ENCODE data around the genes SKOR1 and CLN6.

DNA sequence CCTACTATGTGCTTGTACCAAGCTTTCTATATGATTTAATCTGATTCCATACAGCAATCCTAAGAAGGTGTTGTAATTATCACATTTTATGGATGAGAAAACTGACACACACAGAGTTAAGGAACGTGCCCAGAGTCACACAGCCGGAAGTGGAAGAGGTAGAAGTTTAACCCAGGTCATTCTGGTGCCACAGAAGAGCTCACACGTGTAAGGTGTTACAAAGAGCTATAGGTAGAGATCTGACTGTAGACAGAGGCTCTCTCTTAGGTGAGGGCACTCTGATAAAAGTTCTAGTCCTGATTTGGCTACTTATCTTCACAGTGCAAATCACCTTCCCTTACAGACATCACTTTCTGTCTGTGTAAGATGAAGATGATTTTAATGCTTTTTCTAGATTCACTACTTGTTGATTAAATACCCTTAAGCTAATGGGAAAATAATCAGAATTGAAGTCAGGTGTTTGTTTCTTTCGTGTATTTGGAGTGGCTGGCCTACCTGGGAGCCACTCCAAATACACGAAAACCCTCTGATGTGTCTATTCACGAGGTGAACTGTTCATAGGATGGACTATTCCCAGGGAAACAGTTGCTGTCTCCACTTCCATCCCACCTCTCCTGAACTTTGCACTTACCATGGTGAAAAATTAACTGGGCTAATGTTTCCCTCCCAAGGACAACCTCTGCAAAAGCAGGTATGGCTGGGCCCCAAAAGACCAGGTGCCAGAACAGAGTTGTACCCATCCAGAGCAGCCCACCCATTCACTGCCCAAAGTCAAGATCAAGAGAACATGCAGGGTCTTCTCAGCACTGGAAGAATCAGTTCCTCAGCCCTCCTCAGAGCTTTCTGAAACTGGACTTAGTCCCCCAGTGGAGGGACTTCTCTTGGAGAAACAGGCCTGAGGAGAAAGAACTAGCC is 3.1 kb upstream of the SMAD3 start:
- PRO-cap, result no peak

GRCh38 chr15:67068670-67069708 is 3.6 kb downstream of the SMAD3 start:
- PRO-cap, result no peak

- PRO-cap, result no peak
Observed at GRCh38 chr15:67070162-67070816, 4.9 kb downstream of the SMAD3 start.

- PRO-cap, result no peak
Observed at GRCh38 chr15:67076224-67077052, 11.0 kb downstream of the SMAD3 start.

GRCh38 chr15:67077106-67078559 is 12.2 kb downstream of the SMAD3 start:
- PRO-cap, result no peak

DNA sequence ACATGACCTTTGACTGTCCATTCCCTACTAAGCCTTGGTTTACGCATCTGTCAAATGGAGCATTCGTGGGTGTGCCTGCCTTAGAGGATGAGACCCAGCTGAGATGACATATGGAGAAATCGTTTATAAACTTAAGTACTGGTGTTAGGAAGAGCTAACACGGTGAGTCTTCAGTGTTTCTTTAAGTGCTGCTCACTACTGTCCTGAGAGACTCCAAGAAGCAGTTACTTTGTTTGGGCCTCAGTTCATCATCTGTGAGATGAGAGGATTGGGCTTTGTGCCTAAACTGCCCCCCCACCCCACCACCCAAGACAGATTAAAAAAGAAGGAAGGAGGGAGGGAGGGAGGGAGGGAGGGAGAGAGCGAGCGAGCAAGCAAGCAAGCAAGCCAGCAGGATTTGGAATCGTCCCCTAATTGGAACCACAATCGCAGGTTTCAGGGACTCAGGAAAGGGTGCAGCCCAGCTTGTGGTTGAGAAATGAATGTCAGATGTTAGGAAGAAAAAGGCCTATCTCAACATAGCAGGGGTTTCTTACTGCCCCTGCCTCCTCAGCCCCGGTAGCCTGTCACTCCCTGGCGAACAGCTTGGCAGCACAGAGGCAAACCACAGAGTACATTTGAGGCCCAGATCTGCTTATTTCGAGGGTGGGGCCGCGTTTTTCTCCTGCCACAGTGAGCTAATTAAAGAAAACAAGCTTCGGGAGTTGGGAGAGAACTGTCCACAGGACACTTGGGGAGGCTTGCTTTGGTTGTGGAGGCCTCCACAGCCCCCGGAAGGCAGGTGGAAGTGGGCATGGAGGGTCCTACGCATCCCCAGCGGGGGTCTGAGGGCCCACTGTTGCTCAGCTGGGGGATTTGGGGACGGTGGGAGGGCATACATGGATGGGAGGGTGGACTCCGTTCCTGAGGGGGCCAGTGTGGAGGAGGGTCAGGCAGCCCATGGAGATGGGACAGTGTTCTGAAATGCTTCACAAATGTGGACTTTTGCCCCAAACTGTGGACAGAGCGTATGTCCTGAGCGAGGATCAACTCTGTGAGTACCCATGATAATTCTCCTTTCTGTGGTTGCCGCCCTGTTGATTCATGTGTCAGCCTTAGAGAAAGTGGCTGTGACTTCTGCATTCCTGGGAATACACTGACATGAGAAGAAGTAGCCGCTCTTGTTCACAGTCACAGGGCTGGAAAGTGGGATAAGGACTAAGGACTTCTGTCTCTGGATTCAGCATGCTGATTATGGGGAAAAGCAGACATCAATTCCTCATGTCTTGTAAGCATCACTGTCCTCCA is 33.0 kb downstream of the SMAD3 start:
- PRO-cap, result no peak

DNA sequence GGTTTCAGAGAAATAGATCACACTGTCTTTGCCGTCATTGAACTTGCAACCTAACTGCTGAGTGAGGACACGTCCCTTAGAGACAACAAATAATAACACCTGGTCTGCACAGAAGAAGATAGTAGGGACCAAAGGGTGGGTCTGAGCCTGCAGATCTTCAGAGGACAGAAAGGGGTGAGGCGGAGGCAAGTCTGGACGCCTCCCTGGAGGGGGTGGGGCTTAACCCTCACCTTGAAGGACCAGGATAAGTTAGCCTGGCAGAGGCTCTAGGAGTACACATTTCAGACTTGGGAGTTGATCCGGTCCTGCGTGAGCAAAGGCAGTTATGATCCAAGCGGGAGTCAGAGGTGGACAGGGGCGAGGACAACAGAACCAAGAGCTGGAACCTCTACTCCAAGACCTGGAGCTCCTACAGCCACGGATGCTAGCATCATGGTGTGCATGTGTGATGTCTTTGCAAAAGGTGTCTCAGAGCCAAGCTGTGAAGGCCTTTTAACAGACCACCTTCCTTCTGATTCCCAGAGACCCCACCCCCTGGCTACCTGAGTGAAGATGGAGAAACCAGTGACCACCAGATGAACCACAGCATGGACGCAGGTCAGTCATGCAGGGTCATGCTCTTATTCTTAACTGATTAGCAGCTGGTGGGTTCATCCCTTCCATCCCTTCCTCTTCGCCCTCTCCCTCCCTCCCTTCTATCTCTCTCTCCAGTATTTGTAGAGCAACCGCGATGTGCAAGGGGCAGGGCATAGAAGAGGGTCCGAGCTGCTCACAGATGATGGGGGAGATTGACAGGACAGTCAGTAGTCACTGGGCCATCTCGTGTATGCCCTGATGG is 88.0 kb downstream of the AAGAB start:
- PRO-cap, result no peak

DNA sequence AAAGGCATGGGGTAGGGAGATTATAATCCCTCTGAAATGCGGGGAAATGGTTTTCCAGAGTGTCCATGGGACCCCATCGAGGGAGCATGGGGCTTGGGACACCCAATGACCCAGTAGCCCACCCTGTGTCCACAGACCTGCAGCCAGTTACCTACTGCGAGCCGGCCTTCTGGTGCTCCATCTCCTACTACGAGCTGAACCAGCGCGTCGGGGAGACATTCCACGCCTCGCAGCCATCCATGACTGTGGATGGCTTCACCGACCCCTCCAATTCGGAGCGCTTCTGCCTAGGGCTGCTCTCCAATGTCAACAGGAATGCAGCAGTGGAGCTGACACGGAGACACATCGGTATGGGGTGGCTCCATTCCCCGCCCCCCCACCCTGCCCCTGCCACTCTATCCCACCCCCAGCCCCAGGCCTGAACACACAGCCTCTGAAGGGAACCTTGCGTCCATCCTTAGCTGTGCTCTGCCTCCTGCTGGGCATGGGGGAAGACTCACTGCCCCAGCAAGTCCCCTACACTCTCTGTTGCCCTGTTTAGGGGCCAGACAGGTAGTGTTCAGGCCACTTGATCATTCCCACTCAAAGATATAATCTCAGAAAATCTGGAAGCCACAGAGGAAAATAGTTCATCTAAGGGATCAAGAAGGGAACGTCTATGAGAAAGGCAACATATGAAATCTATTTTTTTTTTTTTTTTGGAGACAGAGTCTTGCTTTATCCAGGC is 73.2 kb downstream of the AAGAB start:
- PRO-cap, result no peak

- PRO-cap, result no peak
Observed at GRCh38 chr15:67825111-67825802, at the start of gene SKOR1. Gene SKOR1, plus strand, starts transcription at chr15:67825509.

- PRO-cap, result no peak
Observed at GRCh38 chr15:67834644-67835013, 9.3 kb downstream of the SKOR1 start.

- PRO-cap, result no peak
Observed at GRCh38 chr15:67943709-67944592, 110.2 kb upstream of the PIAS1 start.

GRCh38 chr15:68229045-68229938 is at the start of gene CLN6:
Gene CLN6, minus strand, starts transcription at chr15:68229728.
- PRO-cap, result bidirectional peak, plus-strand start at chr15:68229839, minus-strand start at chr15:68229687

GRCh38 chr15:68257466-68257621 is 20.2 kb upstream of the FEM1B start:
- PRO-cap, result no peak

GRCh38 chr15:68284698-68285101 is 7.2 kb downstream of the FEM1B start:
- PRO-cap, result no peak

DNA sequence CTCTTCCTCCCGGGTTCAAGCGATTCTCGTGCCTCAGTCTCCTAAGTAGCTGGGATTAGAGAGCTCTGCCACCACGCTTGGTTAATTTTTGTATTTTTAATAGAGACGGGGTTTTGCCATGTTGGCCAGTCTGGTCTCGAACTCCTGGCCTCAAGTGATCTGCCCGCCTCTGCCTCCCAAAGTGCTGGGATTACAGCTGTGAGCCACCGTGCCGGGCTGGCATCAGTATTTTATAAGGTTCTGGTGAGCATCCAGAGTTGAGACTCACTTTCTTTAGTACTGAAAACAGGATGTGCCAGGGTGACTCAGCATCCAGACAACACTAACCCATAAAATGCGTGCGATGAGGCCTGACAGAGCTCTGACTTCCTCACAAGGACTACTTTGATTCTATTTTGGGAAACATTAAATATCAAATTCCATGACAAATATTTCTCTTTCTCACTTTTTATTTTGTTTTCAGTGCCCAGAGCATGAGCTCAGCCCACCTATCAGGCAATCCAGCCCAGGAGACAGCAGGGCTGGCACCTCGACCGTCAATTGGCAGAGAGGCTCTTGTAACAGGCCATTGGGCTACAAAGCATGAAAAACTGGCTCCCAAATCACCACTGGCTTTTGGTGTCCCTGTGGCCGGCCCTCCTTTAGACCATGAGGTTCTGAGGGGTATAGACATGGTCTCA is 74.9 kb downstream of the FEM1B start:
- PRO-cap, result no peak

DNA sequence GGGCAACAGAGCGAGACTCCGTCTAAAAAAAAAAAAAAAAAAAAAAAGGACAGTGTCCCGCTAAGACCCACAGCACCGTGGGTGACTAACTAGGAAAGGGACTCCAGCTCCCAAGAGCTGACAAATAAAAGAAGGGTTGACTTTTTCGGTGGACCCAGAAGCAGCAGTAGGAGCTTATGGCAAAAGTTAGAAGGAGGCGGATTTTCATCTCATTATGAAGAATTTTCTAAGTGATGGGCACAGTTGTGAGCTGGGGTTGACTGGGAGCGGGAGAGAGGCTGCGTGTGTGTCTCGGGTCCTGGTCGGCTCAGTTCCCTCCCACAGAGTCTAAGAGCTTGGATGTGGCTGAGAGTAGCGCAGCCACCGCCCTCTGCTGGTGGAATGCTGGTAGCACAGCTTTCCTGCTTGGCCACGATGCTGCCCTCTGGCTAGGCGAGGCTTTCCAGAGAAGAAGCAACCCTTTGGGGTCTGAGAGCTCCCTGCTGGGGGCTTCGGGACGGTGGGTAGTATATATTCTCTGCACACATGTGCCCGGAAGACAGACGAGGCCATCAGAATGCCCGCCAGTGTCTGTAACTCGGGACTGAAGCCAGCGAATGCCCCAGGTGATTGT is 95.1 kb downstream of the CORO2B start:
- PRO-cap, result no peak

DNA sequence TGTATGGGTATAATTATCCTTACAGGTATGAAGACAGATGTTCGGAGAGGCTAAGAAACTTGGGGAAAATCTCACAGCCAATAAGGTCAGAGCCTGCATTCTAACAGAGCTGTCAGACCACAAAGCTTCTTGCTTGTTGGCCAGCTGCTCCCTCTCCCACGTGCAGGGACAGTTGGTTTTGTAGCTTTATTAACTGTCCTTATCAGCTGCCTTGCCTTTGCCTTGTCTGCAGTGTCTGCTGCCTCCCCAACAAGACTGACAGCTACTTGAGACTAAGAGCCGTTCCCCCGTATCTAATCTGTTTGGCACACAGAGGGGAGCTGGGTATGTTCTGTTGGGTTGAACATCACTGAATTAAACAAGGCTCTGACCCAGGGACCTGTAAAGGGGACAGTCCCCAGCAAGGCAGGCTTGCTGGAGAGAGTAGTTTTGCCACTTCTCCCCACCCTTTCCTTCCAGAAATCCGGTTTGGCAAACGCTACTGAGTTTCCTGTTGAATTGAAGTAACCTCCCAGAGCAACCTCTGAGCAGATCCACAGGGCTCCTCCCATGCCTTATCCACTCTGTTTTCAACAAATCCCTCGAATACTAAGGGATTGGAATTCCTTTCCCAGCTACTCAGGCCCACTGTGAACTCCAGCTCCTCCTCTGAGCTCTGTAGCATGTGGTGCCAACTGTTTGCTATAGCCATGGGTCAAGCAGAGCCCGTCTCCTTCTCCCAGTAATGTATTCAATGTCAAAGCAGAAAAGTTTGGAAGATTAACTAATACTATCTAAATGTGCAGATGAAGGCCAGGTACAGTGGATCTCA is 116.1 kb downstream of the ANP32A start:
- PRO-cap, result no peak

GRCh38 chr15:68725744-68726168 is 94.9 kb downstream of the ANP32A start:
- PRO-cap, result no peak

DNA sequence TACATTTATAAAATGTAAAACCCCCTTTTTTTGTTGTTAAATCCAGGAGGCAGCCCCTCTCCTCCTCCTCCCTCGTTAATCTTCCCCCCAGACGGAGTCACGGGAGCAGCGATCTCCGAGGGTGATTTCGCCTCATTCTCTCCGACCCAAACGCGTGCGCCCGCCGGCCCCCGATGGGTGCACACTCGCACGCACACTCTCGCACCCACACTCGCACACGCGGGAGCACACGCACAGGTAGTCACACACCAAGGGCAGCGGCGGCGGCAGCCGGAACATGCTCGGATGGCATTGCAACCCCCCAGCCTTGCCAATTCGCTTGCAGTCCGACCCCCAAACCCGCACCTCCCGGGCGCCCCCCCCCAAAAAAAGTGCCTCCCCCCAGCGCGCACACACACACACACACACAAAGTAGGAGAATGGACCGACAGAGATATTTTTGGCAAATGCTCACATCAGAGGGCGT is 418 bp downstream of the ANP32A start:
- PRO-cap, result bidirectional peak, plus-strand start at position 81 of the sequence, minus-strand start at position 74 of the sequence

DNA sequence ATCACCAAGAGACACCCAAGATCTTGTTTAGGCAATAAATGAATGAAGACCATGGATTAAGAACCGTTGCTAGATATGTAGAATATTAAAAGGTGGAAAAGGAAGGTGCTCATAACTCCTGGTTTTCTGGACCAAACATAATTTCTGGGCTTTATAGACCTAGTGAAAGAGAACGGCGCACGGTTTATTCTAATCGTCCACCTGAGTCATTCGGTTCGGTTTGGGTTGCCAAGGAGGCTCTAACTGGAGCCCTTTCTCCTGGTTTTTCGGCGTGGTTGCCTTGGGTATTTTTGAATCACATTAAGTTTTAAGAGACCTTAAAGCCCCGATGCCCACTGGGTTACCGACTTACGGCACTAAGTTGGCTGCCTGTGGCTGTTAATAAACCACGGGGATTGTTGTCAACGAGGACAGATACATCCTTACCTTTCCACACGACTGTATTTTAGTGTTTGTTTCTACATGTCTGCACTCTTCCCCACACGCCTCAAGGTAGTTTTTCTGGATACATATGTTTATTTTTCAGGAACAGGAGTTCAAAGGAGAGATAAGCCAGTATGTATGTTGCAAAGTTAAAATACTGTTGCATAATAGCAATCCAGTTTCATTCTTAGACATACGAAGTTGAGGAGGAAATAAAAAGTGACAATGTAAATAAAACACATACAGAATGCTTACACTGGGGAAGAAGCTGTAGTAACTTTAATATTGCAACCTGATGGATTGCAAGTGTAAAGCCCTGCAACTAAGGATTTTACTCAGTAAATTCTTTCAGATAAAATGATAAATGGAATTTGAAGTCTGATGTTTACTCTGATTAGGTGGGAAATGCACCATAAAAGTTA is 1.2 kb upstream of the ANP32A start:
- PRO-cap, result no peak

Data from left lung (tissue), 1 donor.